ENCODE measurements around a stretch of chr6.

- RRBS = no CpG with 5 or more reads among the region's 5 CpGs
Observed at GRCh38 chr6:1977685-1978140, 267.7 kb downstream of the GMDS start.

- RRBS = no CpG with 5 or more reads among the region's 4 CpGs
Observed at GRCh38 chr6:2021473-2021875, 223.9 kb downstream of the GMDS start.

DNA sequence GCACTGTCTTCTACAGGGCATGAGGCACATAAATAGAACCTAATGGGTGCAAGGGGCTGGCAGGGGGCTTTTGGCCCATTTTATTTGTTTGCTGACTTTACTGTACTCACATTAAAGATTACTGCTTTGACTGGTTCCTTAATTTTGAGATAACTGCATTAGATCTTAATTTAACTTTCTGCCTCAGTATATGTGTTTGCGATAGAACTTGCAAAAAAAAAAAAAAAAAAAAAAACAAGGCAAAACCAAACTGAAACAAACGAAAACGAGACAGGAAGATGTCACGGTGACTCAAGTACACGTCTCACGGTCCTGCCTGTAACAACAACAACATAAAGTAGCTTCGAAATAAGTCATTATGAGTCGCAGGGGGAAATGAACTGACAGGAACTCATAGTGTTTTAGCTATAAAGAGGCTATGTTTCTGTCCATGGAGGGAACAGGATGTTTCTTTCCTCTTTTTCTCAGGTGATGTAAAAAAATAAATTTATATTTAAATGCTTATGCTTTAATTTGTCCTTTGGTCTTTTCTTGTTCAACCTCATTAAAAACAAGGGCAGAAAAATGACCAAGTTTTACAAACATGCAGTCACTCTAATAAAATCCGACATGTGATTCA is 133.8 kb upstream of the GMDS start:
- RRBS = no CpG with 5 or more reads among the region's 9 CpGs

DNA sequence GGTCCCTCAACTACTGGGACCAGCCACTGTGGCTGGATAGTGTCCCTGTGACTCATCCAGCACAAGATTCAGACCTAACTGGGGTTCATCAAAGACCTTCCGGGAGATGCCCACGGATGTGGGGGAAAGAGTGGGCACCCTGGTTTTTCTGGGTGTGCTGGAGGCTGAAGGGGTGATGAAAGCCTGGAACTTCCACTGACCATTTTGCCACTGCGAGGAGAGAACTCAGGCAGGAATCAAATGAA is 143.9 kb upstream of the GMDS start:
- RRBS = no CpG with 5 or more reads among the region's 3 CpGs

DNA sequence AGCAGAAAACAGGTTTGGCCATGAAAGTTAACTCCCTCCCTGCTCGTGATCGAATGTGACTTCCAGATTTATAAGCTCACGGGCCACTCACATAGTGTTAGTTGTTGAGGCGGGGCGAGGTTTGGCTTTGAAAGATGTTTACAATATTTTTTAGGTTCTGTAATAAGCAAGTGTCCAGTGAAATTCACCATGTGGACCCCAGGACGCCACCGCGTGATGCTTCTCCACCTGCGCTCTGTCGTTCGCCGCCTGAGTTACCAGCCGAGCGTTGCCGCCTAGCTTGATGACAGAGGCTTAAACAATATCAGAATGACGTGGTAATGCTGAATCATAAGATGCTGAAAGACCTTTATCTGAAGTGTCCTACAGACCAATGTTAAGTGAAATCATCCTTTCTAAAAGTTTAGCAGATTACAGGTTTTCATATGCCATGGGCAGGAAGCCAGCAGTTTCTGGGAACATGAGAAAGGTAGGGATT is 241.0 kb downstream of the MYLK4 start:
- RRBS = no CpG with 5 or more reads among the region's 16 CpGs

GRCh38 chr6:2760872-2761450 is 4.2 kb upstream of the WRNIP1 start:
- RRBS = no CpG with 5 or more reads among the region's 7 CpGs

DNA sequence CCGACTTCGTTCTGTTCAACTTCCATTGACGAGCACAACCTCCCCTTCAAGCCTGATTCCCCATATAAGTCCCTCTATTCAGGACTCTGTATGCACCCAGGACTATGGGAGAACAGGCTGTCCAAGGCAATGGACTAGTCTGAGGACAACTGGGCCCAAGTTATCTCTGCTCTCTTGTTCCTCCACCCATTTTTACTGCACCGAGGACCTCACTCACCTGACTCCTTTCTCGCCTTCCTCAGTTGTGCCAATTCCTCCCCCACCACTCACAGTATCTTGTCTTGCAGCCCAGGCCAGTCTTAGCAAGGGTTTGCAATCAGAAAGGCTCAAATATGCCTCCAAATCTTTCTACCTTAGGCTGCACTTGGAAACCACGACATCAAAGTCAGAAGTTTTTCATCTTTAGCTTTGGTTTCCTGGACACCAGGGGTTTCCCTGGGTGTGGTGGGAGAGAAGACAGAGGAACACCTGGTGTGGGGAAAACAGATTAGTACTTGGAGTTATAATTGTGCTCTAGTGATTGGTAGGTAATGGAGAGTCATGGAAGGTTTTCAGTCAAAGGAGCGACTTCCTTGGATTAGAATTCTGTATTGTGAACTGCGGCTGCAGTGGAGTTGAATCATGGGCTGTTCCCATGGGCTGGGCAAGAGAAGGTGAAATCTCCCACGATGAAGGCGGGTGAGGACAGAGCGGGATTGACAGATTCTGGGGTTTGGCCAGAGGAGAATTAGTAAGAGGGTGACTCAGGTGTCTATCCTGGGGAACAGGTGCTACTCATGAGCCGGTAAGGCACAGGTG is 32.0 kb downstream of the SERPINB1 start:
- RRBS = no CpG with 5 or more reads among the region's 12 CpGs

GRCh38 chr6:2854772-2855615 is 13.3 kb upstream of the SERPINB1 start:
- RRBS = no CpG with 5 or more reads among the region's 20 CpGs

GRCh38 chr6:2858558-2859697 is 17.3 kb upstream of the SERPINB1 start:
- RRBS = no CpG with 5 or more reads among the region's 8 CpGs

DNA sequence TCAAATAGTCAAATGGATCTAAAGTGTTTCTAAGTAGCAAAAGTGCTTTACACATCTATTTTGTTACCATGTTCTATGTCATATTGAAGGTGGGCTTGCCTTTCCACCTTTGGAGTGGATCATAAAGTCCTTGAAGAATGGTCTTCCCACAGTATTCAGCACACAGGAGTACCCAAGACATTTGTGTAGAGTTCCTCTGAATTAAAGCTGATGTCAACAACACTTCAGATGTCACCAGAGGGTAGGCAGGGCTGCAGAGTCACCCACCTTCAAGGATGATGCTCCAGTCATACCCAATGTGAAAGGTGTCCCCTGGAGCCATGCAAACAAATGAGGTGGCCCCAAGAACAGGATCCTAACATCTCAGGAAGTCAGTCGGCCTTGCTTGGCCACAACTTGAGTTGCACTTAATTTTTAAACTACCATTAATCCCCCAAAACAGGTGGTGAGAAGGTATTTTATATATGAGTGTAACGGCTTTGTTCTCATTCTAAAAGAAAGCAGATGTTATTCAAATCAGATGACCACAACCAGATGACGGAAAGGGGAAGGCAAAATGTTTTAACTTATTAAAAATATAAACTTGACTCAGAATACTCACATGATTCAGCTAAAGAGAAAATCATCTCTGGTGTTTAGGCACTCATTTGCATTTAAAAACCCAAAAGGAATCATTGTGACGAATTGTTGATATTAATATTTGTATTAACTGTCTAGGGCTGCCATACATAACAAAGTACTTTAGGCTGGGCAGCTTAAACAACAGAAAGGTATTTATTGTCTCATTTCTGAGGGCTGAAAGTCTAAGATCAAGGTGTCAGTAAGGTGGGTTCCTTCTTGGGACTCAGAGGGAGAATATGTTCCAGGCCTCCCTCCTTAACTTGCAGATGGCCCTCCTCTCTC is 21.1 kb upstream of the SERPINB1 start:
- RRBS = no CpG with 5 or more reads among the region's 4 CpGs

- RRBS = no CpG with 5 or more reads among the region's 8 CpGs
Observed at GRCh38 chr6:2865137-2865535, 23.5 kb upstream of the SERPINB1 start.

DNA sequence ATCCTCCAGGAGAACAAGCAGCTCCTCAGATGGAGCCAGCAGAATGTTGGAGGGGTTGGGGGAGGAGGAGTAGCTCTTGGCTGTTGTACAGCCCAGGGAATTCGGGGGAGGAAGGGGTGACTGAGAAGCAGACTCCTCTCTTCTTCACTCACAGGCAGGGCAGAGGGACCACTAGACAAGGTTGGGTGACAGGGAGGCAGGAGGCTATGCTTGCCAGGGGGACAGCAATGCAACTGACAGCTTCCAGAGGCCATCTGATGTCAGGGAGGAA is 30.0 kb downstream of the SERPINB9 start:
- RRBS = no CpG with 5 or more reads among the region's 1 CpG

GRCh38 chr6:2890141-2890541 is 13.0 kb downstream of the SERPINB9 start:
- RRBS = no CpG with 5 or more reads among the region's 10 CpGs

DNA sequence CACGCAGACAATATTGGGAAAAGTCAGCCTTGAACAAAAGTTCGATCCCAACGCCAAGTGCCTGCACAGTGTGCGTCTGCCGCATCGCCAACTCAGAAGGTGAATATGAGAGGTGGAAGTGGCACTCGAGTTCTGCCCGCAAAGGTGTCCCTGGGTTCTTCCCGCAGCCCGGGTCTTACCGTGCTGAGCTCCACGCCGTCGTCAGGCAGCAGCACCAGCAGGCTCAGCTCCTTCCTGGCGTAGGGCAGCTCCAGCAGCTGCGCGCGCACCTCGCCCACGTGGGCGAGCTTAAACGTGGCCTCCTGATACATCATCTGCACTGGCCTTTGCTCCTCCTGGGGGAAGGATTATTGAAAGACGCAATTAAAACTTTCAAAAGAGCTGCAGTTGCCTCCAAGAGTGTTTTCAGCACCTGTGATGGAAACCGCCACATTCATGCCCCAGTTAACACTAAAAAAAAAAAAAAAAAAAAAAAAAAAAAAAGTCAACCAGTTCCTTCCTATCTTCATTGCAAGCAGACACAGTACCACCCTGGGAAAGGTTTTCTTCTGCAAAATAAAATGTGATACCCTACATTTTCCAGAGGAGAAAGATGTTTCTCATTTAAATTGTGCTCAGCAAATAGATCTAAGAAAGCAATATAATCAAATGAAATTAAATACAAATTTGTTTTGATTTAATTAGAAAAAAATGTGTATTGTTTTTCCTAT is 11.3 kb downstream of the SERPINB9 start:
- RRBS = no CpG with 5 or more reads among the region's 24 CpGs

GRCh38 chr6:2938388-2938709 is 33.0 kb downstream of the SERPINB6 start:
- RRBS = no CpG with 5 or more reads among the region's 6 CpGs

DNA sequence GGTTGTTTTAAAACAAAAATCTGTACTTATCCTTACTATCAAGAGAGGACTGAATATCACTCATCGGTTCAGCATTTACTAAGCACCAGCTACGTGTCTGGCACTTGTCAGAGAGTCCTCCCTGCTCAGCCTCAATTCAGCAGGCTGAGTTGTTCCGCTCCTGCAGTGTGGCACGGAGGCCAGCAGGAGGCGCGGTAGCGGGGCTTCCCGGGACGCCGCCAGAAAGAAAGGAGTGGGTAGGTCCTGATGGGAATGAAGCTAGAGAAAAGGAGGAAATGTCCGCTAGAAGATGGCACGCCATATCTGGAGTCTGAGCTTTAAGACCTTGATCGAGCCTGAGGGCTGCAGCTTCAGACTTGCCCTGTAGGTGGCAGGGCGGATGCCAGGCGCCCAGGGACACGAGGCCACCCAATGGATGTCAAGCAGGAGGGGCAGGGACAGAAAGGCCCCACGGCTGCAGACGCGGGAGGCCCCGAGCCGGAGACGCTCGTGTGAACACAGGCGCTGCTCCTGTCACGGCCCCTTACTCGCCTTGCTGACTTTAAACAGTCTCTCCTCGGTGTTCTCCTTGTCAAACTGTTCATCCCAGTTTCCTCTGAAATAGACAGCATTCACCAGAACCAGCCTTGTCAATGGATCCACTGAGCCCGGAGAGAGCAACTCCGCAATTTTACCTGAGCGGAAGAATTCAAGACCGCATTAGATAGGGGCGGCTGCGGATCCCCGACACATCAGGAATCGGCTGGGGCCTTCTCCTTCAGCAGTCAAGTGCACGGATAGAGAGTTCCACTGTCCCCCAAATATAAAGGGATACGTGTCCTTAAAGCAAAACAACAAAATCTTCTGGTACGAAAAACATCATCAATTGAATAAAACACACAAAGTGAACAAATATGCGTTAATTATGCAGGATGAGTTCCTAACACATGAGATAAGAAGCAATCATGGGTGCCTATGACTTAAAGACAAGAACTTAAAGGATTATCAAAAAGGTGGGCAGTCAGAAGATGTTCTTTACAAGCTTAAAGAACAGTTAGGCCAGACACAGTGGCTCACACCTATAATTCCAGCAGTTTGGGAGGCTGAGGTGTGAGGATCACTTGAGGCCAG is 18.5 kb downstream of the SERPINB6 start:
- RRBS = no CpG with 5 or more reads among the region's 39 CpGs

- RRBS = no CpG with 5 or more reads among the region's 28 CpGs
Observed at GRCh38 chr6:2957734-2958739, 13.3 kb downstream of the SERPINB6 start.

GRCh38 chr6:2963027-2963654 is 8.2 kb downstream of the SERPINB6 start:
- RRBS = no CpG with 5 or more reads among the region's 8 CpGs

- RRBS = no CpG with 5 or more reads among the region's 6 CpGs
Observed at GRCh38 chr6:2969911-2970310, 1.5 kb downstream of the SERPINB6 start.

GRCh38 chr6:2998718-2999776 is 647 bp upstream of the NQO2 start:
- RRBS = 2% methylated on average over 18 of the region's 58 CpGs